ENCODE data around the genes GXYLT2 and EBLN2.

DNA sequence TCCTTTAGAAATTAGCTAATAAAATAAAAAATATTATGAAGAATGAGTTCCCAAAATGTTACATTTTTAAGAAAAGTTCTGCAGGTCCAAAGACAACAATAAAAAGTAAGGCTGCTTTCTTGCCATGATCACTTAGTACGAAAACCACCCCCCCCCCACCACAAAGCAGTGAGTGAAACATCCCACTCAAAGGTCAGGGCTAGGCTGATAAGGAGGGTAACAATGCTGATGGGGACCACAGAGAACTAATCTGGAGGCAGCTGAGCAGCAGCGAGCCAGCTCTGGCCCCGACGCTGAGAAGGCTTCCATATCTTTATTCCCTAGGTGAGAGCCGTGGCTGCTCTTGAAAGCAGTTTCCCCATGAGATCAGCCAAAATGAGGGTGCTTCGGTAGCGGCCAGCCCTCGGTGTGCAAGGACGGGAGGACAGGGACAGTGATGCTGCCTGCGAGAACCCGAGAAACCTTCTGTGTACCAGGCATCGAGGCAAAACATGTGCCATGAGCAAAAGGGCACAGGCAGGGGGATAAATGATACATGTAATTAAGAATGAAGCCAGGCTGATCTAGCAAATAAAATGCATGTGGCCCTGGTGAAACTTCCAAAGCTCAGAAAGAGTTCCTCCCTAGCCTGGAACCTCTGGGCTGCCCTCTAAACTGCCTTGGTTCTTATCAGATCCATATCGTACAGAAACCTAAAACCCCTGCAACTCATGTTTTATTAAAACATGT, 337.5 kb downstream of the FOXP1 start:
- PRO-cap, result no peak
- RAMPAGE, long total RNA, 3 experiments, result no peak in any of the 3 experiments

DNA sequence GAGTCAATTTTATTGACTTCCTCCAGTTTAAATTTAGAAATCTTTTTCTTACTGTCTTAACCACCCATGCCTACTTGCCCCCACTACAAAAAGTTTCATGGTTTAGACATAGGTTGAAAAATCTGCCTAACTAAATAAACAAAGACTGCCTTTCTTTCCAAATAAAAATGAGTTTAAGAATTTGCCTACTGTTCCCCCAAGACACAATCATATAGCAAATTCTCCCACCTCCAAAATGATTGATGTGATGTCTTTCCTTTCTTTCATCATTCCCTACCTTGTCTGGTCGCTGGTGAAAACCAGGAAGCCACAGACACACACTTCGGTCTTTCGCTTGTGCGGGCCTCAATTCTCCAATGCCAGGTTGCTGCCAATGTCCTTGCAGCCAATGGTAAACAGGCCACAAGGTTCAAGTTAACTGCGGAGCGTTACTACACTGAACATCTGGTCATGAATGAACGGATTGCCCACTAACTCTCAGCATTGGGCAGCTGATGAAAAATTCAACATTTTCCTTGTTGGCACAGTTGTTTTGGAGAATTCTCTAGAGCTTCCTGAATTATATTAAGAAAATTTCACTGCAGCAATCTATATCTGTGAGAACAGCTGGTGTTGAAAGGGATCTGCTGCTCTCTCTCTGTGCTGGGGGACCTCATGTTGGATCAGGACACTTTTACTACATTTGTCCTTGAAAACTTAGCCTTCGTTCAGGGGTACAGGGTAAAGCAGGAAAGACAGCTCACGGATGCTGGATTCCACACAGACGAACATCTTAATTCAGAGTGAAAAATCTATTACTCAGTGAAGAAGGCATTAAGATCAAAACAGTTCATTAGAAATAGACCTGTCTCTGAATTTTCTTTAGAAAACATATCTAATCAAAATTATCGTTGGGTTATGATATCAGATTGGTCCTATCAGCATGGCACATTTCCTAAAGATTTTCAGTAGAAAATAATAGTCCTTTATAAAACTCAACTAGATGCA, 192.0 kb downstream of the FOXP1 start:
- PRO-cap, result no peak
- RAMPAGE, long total RNA, 3 experiments, result no peak in any of the 3 experiments

DNA sequence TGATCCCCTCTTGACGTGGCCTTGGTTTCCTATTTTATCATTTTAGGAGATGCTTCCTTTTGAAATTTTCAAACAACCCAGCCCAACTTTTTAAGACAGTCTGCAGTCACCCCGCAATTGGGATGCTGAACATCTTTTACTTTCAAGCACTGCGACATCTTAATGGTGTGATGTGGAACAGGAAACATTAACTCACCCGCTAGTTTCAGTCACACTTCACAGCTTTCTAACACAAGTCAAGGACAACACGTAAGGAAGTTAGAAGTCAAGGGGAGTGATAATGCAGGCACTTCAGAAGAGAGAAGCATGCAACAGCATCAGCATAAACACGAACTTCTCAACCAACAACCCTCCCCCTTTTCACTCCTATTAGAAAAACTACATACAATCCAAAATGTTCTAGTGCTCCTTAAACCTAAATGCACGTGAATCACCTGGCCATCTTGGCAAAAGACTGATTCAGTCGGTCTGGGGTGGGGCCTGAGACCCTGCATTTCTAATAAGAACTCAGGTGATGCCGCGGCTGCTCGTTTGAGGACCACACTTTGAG, 161.5 kb downstream of the FOXP1 start:
- PRO-cap, result no peak
- RAMPAGE, long total RNA, 3 experiments, result no peak in any of the 3 experiments

- PRO-cap, result no peak
- RAMPAGE, long total RNA, 3 experiments, result no peak in any of the 3 experiments
Measured at GRCh38 chr3:71465255-71465662, 118.3 kb downstream of the FOXP1 start.

DNA sequence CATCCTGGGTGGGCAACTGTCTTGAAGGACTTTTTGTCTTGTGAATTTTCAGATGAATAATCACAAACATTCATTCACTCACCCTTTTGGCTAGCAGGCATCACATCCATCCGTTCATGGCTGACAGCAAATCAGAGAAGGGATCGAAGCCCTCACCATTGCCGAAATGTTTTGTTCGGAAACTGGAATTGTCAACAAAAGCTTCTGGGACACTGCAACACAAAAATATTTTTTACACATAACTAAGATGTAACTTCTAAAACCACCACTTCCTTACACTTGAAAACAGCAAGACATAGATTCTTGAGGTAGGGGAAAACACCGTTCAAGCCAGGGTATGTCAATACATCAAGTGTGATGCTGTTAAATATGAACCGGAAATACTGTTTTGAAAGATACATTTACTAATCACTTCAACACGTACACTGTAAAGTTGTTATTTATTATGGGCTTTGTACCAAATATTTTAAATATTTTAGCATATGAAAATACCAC, 90.1 kb downstream of the FOXP1 start:
- PRO-cap, result no peak
- RAMPAGE, long total RNA, 3 experiments, result no peak in any of the 3 experiments

GRCh38 chr3:71511108-71511593, 72.4 kb downstream of the FOXP1 start:
- PRO-cap, result no peak
- RAMPAGE, long total RNA, 3 experiments, result no peak in any of the 3 experiments

DNA sequence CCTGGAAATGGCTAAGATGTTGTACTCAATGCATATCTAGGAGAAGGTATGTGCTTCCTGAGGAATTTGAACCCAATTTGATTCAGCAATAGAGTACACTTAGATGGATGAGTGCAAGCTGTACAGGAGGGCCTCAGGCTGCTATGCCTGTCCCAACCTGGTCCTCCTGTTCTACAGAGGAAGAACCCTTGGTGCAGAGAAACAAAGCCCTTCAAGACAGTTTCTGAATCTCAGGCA, 15.4 kb downstream of the FOXP1 start:
- PRO-cap, result no peak
- RAMPAGE, long total RNA, 3 experiments, result no peak in any of the 3 experiments

- PRO-cap, result no peak
- RAMPAGE, long total RNA, 3 experiments, result no peak in any of the 3 experiments
Measured at GRCh38 chr3:71585180-71585568, 1.6 kb upstream of the FOXP1 start.

DNA sequence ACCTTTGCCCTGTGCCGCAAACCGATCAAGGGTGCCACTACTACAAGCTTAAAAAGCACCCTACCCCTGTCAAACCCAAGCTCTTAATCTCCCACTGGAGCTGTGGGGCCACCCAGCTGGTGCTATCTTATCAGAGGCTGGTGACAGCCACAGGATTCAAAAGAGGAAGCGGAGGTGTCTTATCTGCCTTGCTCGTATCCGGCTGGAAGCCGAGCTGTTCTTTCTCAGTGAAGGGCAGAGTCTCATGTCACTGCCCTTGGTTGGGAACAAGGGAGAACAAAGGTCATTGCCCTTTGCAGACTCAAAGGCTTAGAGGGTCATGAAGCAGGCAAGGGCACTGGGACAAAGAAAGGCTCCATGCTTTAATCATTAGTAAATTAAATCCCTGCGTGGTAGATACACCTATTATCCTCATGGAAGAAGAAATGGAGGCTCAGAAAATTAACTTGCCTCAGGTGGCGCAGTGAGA, 359.9 kb upstream of the PROK2 start:
- PRO-cap, result no peak
- RAMPAGE, long total RNA, 3 experiments, result no peak in any of the 3 experiments

DNA sequence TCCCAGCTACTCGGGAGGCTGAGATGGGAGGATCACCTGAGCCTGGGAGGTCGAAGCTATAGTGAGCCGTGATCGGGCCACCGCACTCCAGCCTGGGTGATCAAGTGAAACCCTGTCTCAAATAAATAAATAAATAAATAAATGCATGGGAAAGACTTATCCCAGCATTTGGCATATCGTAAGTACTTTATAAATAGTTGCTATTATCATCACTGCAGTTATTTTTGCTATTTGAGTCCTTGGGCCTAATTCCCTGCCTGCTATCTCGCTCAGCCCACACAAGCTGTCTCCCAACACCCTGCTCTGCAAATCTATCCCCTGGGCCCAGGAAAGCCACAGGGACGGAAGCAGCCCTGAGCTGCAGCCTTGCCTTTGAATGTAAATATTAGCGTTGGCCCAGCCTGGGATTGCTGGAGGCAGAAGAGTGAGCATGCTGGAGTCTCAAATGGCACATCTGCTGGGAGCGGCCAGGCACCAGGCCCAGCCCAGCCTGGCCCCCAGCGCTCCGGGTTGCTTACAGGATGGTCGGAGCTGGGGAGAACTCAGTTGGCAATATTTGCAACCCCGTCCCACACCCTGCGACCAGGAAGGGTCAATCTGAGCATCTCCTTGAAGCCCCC, 529.8 kb downstream of the SHQ1 start:
- PRO-cap, result no peak
- RAMPAGE, long total RNA, 3 experiments, result no peak in any of the 3 experiments

- PRO-cap, result no peak
- RAMPAGE, long total RNA, 3 experiments, result no peak in any of the 3 experiments
Measured at GRCh38 chr3:72347689-72348410, 500.4 kb downstream of the SHQ1 start.

- PRO-cap, result no peak
- RAMPAGE, long total RNA, 3 experiments, result no peak in any of the 3 experiments
Measured at GRCh38 chr3:72386229-72386720, 462.0 kb downstream of the SHQ1 start.

DNA sequence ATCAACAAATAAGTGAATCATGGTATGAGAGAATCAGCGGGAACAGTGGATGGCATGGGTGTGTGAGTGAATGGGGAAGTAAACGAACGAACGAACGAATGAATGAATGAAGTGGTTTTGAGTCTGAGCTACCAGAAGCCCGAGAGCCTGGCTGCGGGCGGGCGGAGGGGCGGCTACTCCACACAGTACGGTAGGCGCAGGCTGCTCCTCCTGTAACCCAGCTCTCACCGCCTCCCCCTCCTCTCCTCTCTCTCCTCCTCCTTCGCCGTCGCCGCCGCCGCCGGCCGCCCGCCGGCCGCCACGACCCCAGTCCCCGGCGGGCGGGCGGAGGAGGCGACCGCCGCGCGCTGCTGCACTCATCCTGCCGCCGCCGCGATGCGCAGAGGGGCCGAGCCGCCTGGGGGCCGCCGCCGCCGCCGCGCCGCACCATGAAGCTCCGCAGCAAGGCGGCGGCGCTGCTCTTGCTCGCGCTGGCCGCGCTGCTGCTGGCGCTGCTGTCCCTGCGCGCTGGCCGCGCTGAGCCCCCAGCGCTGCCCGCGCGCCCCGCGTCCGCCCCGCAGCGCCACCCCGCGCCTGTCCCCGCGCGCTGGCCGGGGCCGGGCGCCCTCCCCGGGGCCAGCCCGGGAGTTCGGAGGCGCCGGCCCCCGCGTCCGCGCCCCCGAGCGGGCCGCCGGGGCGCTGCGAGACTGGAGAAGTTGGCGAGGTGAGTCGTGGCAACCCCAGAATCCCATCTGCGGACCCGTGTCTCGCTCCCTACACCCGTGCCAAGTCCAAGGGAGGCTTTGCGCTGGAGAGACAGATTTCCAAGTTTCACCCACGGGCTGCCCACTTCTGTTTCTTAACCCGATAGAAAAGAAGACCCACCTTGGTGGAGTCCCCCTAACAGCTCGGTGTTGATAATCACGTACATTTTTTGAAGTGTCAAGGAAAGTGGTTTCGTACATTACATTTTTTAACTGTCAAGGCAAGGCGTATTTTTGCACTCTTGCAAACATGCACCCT, at the start of gene GXYLT2:
Gene GXYLT2, plus strand, starts transcription at position 241 of the 1,002 bp plus-strand sequence.
- PRO-cap, result unidirectional peak, plus-strand start at position 309 of the sequence; unidirectional peak, minus-strand start at position 733 of the sequence
- RAMPAGE, long total RNA, 3 experiments, result no peak in any of the 3 experiments

DNA sequence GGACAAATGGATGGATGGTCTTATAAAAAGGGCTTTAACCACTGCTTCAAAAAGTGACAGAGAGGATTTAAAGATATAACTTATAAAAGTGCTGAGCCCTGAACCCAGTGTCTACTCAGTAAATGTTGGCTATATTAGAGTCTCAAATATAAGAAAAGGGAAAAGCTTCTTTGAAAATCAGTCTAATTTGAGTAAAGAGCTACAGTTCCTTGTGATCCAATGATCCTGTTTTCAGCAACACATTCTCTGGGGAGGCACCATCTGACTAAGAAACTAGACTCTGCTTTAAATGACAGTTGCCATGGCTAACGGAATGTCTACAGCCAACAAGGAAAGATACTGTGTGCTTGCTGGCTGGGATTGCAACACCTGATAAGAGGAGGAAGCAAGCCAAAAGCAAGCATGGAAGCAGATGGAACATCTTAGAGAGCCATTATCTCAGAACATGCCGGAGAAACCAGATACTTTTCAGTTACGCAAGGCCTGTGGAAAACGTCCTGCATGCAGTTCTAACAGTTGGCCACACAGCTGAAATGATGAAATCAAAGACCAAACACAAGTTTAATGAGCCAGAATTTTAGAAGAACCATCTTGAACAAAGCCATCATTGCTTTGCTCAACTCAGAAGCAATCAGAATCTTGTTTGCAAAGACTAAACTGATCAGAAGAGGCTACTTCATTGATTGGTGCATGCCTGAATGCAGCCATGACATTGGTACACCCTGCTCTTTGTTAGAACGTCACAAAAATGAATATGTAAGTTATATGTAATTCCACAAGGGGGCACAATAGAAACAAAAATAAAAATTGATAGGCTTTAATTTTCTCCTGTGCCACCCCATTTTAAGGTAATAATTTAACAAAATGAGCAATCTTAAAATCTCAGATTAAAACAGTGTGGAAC, 50.7 kb downstream of the GXYLT2 start:
- PRO-cap, result no peak
- RAMPAGE, long total RNA, 3 experiments, result no peak in any of the 3 experiments

- PRO-cap, result no peak
- RAMPAGE, long total RNA, 3 experiments, result no peak in any of the 3 experiments
Measured at GRCh38 chr3:72960497-72961164, 36.0 kb upstream of the PPP4R2 start.

- PRO-cap, result no peak
- RAMPAGE, long total RNA, 3 experiments, result no peak in any of the 3 experiments
Measured at GRCh38 chr3:72965855-72966166, 30.8 kb upstream of the PPP4R2 start.

GRCh38 chr3:73022214-73023003, 25.8 kb downstream of the PPP4R2 start:
- PRO-cap, result no peak
- RAMPAGE, long total RNA, 3 experiments, result no peak in any of the 3 experiments

DNA sequence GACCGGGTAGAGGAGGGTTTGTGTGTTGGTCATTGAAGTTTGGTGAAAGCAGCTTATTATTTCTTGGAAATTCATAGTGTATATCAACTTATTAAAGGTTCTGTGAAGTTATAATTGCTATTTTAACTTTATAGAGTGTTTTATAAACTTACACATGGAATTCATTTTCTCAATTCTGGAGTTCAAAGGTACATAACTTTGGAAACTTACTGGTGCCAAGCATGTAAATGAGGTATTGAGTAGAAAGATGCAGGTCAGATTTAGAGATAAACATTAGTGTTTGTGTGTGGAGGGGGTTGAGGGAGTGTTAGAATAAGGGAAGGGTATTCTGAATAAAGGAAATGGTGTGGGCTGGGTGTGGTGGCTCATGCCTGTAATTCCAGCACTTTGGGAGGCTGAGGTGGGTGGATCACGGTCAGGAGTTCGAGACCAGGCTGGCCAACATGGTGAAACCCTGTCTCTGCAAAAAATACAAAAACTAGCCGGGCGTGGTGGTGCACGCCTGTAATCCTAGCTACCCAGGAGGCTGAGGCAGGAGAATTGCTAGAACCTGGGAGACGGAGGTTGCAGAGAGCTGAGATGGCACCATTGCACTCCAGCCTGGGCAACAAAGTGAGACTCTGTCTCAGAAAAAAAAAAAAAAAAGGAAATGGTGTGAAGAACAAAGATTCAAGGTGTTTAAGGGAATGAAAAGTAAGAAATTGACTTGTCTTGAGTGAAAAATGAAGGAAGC, 2.0 kb upstream of the EBLN2 start:
- PRO-cap, result no peak
- RAMPAGE, long total RNA, 3 experiments, result no peak in any of the 3 experiments

DNA sequence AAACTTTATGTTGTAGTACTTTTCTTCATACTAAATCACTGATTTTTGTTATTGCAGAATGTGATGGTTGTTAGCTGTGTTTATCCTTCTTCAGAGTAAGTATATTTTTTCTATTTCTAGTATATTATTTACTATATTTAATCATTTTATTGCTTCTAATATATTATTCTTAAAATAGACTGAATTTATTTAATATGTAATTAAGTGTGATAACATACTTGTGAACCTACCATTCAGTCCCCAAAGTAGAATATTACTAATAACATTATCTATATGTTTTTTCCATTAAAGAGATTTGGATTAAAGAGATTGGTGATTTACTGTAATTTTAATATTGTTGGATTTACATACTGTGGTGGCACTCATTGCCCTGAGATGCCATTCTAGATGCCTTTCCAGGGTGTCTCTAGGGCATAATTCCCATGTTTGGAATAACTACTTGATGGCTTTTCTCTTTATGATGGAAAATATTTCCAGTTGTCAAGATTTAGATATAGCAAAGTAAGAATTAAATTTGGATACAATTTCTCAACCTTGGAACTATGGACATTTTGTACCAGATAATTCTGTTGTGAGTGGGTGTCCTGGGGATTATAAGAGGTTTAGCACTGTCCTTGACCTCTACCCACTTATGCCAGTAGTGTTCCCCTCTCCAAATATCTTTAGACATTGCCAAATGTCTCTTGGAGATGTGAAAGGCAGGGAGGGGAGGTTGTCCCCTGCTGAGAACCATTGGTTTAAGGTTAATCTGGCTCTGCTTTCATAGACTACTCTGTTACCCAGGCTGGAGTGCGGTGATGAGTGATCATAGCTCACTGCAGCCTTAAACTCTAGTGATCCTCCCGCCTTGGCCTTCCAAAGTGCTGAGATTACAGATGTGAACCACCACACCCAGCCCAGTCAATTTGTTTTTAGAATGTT, at the start of gene EBLN2:
Gene EBLN2, plus strand, starts transcription at position 694 of the 921 bp plus-strand sequence.
- PRO-cap, result no peak
- RAMPAGE, long total RNA, 3 experiments, result no peak in any of the 3 experiments

GRCh38 chr3:73101001-73101421, 39.6 kb downstream of the EBLN2 start:
- PRO-cap, result no peak
- RAMPAGE, long total RNA, 3 experiments, result no peak in any of the 3 experiments